Left lobe of liver (tissue), 1 donor: ENCODE results near the genes MT1A, MT1B and CETP.

- PRO-cap: bidirectional peak, plus-strand start at chr16:55757188, minus-strand start at chr16:55757103
These were observed 75.9 kb downstream of the CES1 start for GRCh38 chr16:55756936-55757427.

- PRO-cap: bidirectional peak, plus-strand start at chr16:55836537, minus-strand start at chr16:55836246
These were observed 3.3 kb upstream of the CES1 start for GRCh38 chr16:55835975-55836744.

DNA sequence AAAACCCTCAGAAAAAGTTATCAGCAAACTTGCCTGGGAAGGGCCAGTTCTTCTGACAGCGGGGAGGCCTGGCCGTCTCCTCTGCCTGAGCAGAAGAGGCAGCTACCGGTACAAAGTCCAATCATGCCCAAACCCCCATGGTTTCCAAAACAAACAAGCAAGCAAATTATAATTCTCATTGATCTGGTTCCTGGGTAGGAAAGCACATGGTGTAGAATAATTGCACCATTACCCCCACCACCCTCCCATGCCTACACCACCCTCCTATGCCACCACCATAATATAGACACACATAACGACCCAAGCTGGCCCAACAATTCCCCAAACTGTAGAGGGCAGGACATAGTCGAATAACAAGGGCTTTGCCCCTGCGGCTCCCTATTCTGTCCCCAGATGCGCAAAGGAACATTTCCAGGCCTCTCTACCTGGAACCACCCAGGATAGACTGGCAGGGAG, 3.4 kb downstream of the CES5A start:
- PRO-cap: bidirectional peak, plus-strand start at position 175 of the sequence, minus-strand start at position 83 of the sequence

DNA sequence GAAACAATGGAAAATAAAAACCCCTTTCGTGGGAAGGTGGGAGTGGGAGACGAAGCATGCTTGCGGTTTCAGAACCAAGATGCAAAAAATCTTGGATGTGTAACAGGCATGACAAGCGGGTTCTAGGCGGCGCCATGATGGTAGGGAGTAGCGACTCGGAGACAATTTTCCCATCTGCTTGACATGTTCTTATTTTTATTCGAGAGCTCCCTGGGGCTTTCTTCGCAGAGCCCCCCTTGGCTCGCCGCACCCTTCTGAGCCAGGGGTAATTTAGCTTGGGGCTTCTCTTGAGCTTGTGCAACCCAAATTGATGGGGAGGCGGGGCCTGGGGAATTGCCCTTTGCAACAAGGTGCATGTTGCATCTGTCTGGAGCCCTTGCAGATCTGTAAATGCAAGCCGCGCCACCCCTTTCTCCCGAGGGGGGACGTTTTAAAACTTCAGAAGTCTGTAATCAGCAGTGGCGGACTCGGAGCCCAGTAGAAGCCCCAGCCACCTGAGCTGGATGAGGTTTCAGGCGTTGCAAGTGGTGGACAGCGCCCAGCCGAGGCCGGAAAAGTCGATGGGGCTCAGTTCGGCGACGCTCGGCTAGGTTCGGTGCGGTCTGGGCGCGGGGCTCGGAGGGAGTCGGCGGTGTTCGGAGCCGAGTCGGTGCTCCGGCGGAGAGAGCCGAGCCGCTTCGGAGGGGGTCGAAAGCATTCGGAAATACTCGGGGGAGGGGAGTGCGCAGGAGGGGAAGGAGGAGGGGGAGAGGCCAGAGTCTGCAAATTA, 2.9 kb downstream of the GNAO1 start:
- PRO-cap: bidirectional peak, plus-strand start at position 570 of the sequence, minus-strand start at position 526 of the sequence

- PRO-cap: no peak
These were observed 89.0 kb downstream of the AMFR start for GRCh38 chr16:56336247-56336754.

GRCh38 chr16:56357858-56358709, 67.3 kb downstream of the AMFR start:
- PRO-cap: bidirectional peak, plus-strand start at chr16:56358261, minus-strand start at chr16:56358190

DNA sequence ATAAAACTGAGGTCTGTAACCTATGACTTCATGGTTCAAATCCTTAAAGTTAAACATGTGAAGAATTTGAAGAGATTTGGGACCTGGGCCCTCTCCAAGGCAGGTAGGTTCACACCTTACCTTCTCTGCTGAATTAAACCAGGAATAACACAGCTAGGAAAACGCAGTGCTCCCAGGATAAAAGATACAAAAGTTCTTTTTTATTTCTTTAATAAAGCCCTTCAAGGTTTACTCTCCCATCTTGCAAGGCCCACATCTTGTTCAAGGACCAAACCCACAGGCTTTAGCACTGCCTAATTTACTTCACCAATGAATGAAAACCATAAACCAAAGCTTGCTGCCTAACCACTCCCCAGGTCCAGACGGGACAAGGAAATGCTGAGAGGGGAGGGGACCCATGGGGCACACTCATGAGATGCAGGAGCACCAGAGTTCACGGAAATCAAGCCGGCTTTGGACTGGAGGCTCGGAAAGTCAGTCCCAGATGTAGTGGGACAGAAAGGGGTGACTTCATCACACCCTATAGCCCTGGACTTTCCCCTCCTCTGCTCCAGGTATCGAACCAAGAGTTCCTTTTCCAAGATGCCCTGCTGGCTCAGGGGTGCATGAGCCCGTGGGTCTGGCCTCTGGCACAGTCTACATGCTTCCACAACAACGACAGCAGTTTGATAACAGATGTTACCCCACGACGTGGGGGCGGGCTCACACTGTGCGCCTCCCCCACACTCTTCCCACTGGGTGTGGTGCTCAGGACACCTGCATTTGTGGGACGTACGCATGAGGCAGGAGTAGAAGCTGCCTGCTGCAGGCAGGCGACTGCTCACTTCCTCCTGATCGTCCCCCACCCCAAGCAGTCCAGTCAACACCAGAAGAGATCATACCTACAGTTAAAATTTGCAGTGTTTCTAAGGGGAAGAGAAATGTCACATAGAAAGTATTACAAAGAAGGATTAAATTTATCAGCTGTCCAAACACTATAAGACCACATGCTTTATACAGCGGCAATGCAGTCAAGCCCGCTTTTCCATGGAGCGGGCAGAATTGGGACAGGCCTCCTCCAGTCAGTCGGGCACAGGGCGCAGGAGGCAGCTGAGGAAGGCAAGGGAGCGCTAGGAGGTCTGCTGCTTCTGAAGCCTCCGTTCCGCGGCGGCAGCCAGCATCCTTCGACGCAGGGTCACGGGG, 63.2 kb downstream of the AMFR start:
- PRO-cap: no peak

GRCh38 chr16:56470259-56470911, 19.0 kb downstream of the OGFOD1 start:
- PRO-cap: no peak

GRCh38 chr16:56546813-56547969, 17.7 kb upstream of the MT4 start:
- PRO-cap: no peak

DNA sequence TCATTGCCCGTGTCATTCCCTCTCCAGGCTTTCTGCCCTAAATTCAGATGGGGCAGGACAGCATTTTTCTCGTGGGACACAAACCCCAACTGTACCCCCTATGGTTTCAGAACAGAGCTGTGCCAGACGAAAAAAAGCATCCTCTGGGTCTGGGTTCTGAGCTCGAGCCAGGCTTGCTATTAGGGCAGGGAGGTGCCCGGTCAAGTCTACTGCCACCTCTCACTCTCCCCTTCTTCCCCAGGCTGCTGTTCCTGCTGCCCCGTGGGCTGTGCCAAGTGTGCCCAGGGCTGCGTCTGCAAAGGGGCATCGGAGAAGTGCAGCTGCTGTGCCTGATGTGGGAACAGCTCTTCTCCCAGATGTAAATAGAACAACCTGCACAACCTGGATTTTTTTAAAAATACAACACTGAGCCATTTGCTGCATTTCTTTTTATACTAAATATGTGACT, 1.1 kb downstream of the MT1E start:
- PRO-cap: no peak

- PRO-cap: bidirectional peak, plus-strand start at chr16:56632229, minus-strand start at chr16:56632240
These were observed 526 bp upstream of the MT1M start for GRCh38 chr16:56631906-56632360.

- PRO-cap: bidirectional peak, plus-strand start at chr16:56638669, minus-strand start at chr16:56638499
These were observed at the start of gene MT1A for GRCh38 chr16:56637888-56638881. Gene MT1A (plus strand): TSS chr16:56638666.

GRCh38 chr16:56651625-56651941, at the start of gene MT1B:
Gene MT1B (plus strand): TSS chr16:56651886.
- PRO-cap: no peak

GRCh38 chr16:56849669-56850327, 15.2 kb upstream of the SLC12A3 start:
- PRO-cap: no peak

DNA sequence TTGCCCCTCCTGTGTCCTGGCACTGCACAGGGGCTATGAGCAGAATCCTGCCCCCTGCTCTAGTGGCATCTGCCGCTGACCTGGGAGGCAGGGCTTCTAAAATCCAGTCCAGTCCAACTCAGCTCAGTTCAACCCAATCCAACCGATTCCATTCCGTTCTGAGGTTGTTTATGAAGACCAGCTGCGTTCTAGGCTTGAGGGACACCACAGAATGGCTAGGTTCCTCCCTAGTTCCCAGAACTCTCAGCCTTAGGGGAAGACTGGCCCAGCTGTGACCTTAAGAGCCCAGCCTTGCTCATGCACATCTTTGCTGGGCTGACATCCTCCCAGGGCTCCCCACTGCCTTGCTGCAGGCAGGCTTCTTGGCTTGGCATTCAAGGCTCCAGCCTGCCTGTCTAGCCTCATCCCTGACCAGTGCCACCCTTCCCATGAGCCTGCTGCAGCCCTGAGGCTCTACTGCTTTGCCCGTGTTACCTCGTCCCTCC, 7.8 kb downstream of the SLC12A3 start:
- PRO-cap: no peak

- PRO-cap: no peak
These were observed 16.6 kb upstream of the HERPUD1 start for GRCh38 chr16:56915236-56915764.

DNA sequence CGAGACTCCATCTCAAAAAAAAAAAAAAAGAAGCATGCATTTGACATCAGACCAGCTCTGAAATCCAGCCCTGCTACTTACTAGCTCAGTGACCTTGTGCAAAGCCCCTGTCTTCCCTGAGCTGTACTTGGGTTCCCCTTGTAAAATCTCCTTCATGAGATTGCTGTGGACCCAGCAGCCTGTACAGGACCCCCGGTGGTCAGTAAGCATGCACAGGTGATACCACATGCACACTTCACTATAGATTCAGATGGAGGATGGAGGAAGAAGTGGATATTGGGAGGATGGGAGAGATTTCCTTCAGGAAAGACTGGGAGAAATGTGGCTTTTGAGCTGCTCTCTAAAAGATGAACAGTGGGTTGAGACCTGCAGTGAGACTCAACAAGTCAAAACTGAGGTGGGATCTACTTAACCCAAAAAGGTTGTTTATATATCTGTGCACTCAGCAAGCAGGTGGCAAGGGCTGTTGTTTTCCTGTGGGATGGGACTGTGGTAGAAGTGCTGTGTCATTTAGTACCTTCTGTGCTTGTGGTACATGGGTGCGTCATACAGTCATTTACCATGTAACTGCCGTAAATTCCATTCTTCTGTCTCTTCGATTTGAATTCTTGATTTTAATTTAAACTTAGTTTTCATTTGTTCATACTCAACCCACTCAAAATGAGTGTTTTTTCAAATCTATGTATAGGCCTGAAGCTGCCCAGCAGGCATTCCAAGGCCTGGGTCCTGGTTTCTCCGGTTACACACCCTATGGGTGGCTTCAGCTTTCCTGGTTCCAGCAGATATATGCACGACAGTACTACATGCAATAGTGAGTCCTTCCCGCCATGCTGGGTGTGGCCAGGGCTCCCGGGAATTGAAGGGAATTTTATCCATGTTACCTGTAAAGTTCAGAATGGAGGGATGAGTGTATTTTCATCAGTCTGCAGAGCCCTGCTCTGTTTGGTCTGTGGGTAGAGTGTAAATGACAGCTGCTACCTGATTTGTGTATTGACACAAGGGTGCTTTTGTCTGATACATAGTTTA, 6.9 kb downstream of the HERPUD1 start:
- PRO-cap: no peak

GRCh38 chr16:56943199-56944225, 11.6 kb downstream of the HERPUD1 start:
- PRO-cap: no peak

- PRO-cap: no peak
These were observed at the start of gene CETP for GRCh38 chr16:56961579-56962193. Gene CETP (plus strand): TSS chr16:56961950.

- PRO-cap: no peak
These were observed 9.4 kb downstream of the NLRC5 start for GRCh38 chr16:56998844-56999114.